ENCODE measurements around a stretch of chr16.

DNA sequence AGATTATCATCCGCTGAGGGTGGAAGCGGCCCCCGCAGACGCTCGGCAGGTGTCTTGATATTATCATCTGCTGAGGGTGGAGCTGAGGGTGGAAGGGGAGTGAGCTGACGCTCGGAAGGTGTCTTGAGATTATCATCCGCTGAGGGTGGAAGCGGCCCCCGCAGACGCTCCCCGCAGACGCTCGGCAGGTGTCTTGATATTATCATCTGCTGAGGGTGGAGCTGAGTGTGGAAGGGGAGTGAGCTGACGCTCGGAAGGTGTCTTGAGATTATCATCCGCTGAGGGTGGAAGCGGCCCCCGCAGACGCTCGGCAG is 21.9 kb downstream of the NPIPB4 start:
- PRO-cap, result no peak
- RRBS, result no CpG with 5 or more reads among the region's 21 CpGs

GRCh38 chr16:21836197-21836634 is 21.3 kb downstream of the NPIPB4 start:
- PRO-cap, result no peak
- RRBS, result no CpG with 5 or more reads among the region's 20 CpGs

DNA sequence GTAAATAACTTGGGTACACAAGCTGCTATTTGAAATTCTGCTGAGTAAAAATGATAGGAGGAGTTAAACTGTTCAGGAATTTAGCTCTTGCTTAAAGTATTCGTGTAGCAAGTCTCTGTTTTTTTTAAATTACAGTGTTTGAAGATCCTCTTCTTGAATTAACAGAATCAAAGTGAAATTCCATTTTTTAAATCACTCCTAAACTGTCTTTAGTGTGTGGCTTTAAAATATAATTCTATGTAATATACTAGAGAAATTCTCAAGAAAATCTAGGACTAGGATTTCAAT is 18.8 kb downstream of the MOSMO start:
- PRO-cap, result no peak
- RRBS, result no CpG with 5 or more reads among the region's 1 CpG

DNA sequence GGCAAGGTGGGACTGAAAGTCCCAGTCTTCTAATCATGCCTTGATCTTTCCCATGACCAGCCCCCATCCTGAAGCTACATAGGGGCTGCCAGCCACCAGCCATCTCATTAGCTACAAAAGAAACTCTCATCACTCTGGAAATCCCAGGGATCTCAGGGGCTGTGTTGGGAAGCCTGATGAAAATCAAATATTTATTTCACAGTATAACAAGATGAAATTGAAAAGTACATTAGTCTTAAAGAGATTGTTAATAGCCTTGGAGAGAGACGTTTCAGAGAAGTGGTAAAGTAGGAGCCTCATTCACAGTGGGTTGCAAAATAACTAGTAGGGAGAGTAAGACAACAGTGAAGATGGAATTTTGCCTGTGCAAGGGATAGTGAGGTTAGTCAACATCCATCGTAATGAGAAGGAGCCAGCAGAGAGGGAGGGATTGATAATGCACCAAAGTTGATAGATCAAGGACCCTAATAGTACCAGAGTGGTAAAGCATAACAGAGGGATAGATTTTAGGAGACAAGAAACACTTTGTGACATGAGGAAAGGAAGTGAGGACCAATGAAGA is 30.2 kb downstream of the MOSMO start:
- PRO-cap, result no peak
- RRBS, result no CpG with 5 or more reads among the region's 2 CpGs

DNA sequence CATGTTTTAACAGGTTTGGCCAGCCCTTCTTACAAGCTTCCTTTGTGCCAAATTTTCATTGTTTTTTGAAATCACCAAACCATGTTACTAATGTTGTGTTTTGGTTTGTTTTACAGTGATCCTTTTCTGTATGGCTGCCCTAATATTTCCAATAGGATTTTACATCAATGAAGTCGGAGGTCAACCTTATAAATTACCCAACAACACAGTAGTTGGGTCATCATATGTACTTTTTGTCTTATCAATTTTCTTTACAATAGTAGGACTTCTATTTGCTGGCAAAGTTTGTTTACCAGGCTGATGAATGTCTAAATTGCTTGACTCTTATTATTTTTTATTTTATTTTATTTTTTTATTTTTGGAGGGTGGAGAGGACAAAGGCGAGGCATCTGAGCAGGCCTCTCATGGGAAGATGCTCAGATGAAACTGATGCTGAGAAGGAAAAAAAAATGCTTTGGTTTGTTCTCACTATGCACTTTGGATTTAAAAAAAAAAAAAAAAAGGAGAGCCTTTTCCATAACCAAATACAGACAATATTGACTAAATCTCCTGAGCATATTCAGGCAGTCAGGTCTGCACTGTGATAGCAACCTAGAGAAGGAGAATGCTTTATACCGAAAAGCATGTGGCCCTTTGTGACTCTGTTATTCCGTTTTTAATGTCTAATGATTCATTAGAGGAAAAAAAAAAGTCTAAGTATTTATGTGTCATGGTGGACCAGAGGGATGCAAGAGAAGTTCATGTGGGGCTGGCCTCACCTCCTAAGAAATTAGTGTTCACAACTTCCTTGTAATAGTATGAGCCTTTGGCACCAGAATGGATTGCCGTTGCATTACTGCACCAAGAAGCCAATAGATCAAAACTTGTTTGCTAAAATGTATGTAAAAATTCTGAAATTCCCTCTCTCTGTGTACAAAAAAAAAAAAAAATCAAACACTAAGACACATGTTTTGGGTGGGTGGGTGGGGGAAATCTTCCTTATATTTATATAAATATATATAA is 11.5 kb upstream of the VWA3A start:
- PRO-cap, result no peak
- RRBS, result no CpG with 5 or more reads among the region's 5 CpGs

- PRO-cap, result no peak
- RRBS, result 3% methylated on average over 5 of the region's 13 CpGs
Observed at GRCh38 chr16:22297558-22297682, 211 bp downstream of the POLR3E start.

DNA sequence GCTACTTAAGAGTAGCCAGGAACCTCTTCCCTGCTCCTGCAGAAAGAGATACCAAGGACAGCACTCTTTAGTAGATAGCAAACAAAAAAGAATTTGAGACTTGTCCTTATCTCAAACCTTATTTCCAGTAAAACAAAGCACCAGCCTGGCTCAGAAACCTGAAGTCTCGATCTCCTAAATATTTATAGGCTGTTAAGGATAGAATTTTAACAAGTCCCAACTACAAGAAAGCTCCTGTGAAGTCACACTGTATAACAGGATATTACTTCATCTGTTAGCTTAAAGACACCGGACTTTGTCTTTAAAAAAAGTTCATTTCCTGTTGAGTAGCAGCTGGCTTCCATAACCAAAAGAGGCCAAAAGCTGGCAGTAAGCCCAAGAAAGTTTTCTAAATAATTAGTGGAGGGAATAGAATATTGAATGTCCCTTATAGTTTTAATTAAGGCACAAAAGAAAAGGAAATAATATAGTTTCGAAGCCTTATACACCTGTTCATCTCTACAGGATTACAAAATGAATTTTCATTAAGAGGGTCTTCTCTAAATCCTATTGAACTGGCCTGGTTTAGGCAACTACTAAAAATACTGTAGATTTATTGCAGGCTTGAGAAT is 4.9 kb downstream of the CDR2 start:
- PRO-cap, result no peak
- RRBS, result no CpG with 5 or more reads among the region's 3 CpGs

DNA sequence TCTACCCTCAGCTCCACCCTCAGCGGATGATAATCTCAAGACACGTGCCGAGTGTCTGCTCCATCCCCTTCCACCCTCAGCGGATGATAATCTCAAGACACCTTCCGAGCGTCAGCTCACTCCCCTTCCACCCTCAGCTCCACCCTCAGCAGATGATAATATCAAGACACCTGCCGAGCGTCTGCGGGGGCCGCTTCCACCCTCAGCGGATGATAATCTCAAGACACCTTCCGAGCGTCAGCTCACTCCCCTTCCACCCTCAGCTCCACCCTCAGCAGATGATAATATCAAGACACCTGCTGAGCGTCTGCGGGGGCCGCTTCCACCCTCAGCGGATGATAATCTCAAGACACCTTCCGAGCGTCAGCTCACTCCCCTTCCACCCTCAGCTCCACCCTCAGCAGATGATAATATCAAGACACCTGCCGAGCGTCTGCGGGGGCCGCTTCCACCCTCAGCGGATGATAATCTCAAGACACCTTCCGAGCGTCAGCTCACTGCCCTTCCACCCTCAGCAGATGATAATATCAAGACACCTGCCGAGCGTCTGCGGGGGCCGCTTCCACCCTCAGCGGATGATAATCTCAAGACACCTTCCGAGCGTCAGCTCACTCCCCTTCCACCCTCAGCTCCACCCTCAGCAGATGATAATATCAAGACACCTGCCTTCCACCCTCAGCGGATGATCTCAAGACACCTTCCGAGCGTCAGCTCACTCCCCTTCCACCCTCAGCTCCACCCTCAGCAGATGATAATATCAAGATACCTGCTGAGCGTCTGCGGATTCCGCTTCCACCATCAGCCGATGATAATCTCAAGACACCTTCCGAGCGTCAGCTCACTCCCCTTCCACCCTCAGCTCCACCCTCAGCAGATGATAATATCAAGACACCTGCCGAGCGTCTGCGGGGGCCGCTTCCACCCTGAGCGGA is 23.6 kb downstream of the NPIPB5 start:
- PRO-cap, result no peak
- RRBS, result no CpG with 5 or more reads among the region's 47 CpGs

DNA sequence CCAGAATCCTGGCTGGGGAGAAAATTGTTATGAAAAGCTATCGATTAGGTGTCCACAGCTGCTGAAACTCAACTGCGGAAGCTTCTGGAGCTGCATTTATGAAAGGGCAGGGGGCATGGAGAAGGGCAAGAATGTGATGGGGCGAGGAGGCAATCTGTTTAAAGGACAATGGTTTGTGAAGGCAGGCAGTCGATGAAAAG is 24.5 kb downstream of the HS3ST2 start:
- PRO-cap, result no peak
- RRBS, result no CpG with 5 or more reads among the region's 4 CpGs

- PRO-cap, result no peak
- RRBS, result no CpG with 5 or more reads among the region's 4 CpGs
Observed at GRCh38 chr16:23092748-23093287, 56.4 kb downstream of the USP31 start.

DNA sequence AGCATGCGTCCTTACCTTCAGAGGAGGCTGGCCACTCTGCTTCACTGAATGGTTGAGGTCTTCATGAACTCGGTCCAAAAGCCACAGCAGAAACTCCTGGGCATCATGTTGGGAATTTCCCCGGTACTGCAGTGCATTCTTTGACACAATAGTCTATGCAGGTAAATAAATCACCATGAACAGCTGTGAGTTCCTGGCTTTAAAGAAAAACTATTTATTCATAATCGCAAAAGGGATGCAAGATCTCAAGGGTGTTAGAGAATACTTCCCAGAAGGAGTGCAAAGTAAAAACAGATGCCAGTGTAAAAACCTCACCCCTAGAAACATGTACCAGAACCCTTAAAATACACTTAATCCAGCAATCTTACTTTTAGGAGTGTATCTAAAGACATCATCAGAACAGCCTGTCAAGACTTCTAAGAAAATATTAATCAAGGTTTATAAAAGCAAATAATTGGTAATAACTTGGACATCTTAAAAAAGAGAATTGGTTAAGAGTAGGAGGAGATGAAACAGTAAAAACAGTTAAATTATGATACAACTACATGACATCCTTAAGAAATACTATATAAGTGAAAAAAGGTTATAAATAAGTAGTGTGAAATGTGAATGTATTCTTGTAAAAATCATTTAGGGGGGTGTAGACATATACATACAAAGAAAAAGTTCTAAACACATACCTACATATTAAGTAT is 41.1 kb downstream of the USP31 start:
- PRO-cap, result no peak
- RRBS, result no CpG with 5 or more reads among the region's 4 CpGs

DNA sequence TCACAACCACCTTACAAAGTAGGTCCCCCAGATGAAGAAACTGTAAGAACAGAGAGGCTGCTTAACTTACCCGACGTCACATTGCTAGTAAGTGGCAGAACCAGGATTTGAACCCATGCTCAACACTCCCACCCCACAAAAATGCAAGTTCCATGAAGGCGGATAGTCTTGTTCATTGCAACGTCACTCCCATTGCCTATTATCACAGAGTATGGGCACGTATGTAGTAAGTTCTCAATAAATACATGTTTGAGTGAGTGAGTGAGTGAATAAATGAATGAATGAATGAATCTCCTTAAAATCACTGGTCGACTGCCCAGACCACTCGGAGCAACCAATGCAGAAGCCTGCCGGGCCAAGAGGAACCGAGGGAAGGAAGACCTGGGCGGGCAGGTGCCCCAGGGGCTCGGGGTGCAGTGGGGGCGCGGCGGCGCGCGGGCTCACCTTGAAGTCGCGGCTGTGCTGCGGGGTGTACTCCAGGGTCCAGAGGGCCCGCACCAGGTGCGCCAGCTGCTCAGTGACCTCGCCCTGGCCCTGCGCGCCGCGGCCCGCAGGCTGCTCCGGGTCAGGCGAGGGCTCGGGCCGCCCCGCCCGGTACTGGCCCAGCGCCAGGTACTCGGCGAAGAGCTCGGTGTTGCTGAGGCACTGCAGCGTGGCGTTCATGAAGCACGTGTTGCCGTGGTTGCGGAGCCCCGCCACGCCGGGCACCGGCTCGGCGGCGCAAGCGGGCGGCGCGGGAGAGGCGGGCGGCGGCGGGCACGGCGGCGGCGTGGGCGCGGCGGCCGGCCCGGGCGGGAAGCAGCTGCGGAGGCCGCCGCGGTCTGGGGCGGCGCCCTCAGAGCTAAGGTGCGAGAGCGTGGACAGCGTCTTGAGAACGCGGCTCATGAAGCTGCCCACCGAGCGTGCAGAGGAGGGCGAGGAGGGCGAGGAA is 793 bp downstream of the USP31 start:
- PRO-cap, result no peak
- RRBS, result 2% methylated on average over 20 of the region's 83 CpGs

- PRO-cap, result no peak
- RRBS, result no CpG with 5 or more reads among the region's 2 CpGs
Observed at GRCh38 chr16:23278085-23278488, 24.0 kb upstream of the SCNN1B start.

GRCh38 chr16:23279636-23280250 is 22.4 kb upstream of the SCNN1B start:
- PRO-cap, result no peak
- RRBS, result no CpG with 5 or more reads among the region's 13 CpGs

GRCh38 chr16:23384791-23385350 is 68.1 kb downstream of the COG7 start:
- PRO-cap, result no peak
- RRBS, result no CpG with 5 or more reads among the region's 14 CpGs

GRCh38 chr16:23456445-23456736 is 3.4 kb upstream of the COG7 start:
- PRO-cap, result no peak
- RRBS, result no CpG with 5 or more reads among the region's 5 CpGs

- PRO-cap, result no peak
- RRBS, result no CpG with 5 or more reads among the region's 7 CpGs
Observed at GRCh38 chr16:23485972-23486352, 24.3 kb downstream of the GGA2 start.

DNA sequence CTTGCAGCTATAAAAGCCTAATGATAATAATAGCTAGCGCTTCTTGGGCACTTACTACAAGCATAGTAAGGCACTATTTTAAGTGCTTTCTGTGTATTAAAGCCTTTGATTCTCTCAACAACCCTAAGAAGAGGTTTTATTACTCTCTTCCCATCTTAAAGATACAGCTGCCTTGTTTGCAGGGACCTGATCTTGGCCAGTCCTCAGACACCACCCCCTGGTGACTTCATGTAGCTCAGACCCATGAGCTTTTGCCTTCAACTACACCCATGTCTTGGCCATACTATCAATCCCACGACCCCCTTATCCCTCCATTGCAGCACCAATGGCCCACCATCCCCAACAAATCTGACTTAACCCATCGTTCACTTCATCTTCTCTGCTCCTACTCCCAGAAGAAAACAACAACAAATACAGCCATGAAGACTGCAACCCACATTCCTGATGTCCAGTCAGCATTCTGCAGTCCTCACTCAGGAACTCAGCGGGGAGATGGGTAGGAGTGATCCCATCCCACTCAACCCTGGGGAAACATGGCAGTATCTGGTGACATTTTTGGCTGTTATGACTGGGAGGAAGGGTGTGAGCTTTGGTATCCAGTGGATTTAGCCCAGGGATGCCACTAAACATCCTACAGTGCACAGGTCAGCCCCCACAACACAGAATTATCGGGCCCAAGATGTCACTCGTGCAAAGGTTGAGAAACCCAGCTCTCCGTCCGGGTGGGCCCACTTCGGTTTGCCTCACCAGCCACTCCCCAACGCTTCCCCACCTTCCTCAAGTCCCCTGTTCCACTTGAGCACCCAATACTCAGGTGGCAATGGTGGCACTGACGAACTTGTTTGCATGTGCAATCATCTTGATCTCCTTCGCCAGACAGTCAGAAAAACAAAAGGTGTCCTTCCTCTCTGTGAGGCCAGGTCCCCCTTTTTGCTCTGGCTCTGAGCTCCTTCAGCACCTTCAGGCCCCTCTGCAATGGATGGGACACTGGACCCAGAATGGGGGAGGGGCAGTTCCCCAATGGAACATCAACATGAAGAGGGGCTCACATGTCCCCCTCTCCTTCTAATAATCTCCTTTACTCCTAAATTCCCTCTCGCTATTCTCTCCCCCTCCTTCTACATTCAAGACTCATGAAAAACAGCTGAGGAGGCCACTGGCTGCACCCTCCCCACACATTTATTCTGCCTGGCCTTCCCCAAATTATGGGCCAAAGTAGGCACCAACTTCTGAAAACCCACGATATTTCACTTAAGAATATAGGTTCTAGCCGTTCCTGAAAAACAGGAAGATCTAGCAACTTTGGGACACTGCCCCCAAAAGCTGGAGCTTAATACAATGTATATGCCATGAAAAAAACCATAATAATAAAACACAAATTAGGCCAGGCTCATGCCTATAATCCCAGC is 3.8 kb downstream of the GGA2 start:
- PRO-cap, result no peak
- RRBS, result no CpG with 5 or more reads among the region's 15 CpGs

DNA sequence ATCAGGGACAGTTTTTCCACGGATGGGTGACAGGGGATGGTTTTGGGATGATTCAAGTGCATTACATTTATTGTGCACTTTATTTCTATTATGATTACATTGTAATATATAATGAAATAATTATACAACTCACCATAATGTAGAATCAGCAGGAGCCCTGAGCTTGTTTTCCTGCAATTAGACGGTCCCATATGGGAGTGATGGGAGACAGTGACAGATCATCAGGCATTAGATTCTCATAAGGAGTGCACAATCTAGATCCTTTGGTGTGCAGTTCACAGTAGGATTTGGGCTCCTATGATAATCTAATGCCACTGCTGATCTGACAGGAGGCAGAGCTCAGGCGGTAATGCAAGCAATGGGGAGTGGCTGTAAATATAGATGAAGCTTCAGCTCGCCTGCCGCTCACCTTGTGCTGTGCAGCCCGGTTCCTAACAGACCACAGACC is 3.0 kb downstream of the CHP2 start:
- PRO-cap, result no peak
- RRBS, result no CpG with 5 or more reads among the region's 6 CpGs

DNA sequence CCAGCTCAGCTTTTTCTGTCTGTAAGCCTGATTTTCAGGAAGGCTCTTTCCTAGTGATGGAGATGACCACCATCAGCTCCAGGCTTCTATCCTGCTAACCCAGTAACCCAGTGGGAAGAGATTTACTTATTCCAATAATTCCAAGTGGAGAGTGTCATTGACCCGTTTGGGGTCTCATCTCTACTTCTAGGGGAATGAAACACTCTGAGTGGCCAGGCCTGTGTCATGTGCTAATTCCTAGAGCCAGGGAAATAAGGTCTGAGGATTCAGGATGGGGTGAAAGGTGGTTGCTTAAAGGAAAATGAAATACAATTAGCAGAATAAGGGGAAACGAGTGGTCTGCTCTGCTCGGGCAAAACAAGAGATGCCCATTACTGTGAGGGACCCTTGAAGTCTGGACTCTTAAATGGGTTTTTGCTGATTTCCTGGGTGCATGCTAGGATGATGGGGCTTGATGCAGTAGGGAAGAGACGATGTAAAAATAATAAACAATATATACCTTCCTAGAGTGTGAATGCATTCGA is 3.7 kb downstream of the CHP2 start:
- PRO-cap, result no peak
- RRBS, result no CpG with 5 or more reads among the region's 5 CpGs